ENCODE measurements around a stretch of chr16.

- PRO-cap, 7 experiments: no peak in any of the 7 experiments
- RAMPAGE, long total RNA, 2 experiments: no peak in any of the 2 experiments
Measured at GRCh38 chr16:89697468-89697977, 4.0 kb downstream of the SPATA2L start.

- PRO-cap, 7 experiments: peak in 2 of 7 experiments; most common plus-strand start chr16:89744995 (in 2); most common minus-strand start chr16:89744849 (in 1)
- RAMPAGE, long total RNA, 2 experiments: no peak in any of the 2 experiments
Measured at GRCh38 chr16:89744504-89745391, 23.4 kb downstream of the ZNF276 start.

DNA sequence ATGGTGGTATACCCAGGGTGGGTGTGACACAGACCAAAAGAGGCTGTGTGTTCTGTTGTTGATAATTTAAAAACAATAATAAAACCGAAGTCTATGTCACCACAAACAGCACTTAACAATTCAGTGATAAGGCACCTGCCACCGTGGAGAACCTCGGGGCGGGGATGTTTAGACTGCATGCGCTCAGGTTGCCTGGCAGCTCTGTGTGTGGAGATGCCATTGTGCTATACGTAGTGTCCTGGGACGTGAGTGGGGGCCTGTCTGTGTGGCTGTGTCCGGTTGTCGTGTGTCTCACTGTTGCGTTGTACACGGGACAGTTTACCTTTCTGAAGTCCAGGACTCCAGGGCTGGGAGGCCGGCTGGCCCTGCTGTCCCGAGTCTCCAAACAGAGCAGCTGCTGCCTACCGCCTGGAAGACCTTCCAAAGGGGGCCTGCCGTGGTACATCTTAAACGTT lies 18.8 kb downstream of the SPIRE2 start:
- PRO-cap, 7 experiments: no peak in any of the 7 experiments
- RAMPAGE, long total RNA, 2 experiments: no peak in any of the 2 experiments

- PRO-cap, 7 experiments: no peak in any of the 7 experiments
- RAMPAGE, long total RNA, 2 experiments: no peak in any of the 2 experiments
Measured at GRCh38 chr16:89935900-89936166, 12.7 kb downstream of the TUBB3 start.

DNA sequence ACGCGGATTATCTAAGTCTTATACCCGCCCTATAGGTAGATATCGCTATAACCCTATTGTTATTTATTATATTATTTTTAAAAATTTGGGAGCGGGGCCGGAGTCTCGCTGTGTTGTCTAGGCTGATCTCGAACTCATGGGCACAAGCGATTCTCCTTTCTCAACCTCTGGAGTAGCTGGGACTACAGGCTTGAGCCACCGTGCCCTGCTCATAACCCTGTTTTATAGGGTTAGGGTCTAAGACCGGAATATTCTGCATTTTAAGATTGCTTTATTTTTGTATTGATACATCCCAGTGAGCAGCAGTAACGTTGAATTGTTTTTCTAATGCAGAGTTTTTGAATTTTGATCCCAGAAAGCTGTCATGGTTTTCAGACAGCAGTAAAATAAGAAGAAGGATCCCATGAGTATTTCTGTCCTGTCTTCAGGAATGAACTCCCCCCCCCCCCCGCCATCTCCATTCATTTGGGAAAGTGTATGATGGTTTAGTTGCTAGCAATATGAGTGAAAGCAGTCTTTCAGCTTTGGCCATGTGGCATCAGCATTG lies 24.8 kb downstream of the DEF8 start:
- PRO-cap, 7 experiments: no peak in any of the 7 experiments
- RAMPAGE, long total RNA, 2 experiments: no peak in any of the 2 experiments

DNA sequence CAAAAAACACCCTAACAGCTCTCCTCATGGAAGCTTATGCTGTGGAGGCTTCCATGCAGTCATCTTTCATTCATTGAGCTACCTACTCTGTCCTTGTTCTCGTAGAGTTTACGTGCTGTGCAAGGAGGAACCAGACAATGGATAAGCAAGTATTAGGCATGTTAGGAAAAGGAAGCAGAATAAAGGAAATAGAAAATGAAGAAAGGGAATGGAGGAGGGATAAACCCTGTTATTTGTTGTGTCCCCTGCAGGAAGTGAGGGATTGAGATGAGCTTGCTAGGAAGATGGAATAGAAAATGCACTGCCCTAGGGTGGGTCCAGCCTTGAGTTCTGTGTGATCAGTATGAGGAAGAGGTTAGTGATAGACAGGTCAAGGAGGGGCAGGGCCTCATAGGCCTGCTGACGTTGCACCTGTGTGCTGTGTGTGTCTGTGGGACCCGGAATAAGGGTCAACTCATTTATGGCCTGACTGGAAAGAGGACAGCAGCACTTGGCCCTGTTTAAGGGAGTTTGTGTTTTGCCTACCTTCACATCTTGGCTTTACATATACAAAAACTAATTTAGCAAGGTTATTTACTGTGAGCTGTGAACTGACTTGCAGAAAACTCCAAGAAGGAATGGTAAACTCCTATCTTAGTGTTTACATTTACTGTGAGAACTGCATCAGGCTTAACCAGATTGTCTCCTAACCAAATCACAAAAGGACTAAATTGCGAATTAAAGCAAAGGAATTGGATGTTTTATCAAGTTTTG lies 26.3 kb downstream of the DEF8 start:
- PRO-cap, 7 experiments: no peak in any of the 7 experiments
- RAMPAGE, long total RNA, 2 experiments: no peak in any of the 2 experiments

- PRO-cap, 7 experiments: no peak in any of the 7 experiments
- RAMPAGE, long total RNA, 2 experiments: no peak in any of the 2 experiments
Measured at GRCh38 chr16:90168375-90168720, 91.2 kb upstream of the PRDM7 start.